GM23248 (cell line): ENCODE measurements around a stretch of chr14.

- RAMPAGE, long total RNA, result no peak
These were observed 1098.6 kb downstream of the BCL11B start for GRCh38 chr14:98173263-98173895.

DNA sequence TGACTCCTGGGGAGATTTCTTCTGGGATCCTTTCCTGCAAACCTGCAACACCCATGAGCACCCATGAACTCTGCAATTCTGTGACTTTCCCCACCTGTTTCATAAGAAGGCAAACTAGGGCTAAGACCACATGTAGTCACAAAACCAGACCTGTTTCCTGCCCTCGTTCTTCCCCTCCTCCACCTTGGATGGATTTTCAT is 1084.7 kb downstream of the BCL11B start:
- RAMPAGE, long total RNA, result no peak

DNA sequence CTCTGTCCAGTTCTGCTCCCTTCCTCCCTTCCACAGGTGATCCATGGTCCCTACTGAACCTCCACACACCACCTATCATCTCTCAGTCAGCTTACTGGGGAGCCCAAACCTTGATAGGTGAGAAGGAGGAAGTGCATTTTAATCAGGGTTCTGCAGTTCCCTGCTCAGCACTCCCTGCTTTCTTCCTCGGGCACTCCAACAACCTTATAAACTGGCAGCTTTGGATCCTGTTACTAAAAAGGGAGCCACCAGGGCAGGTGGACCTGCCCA is 664.6 kb downstream of the BCL11B start:
- RAMPAGE, long total RNA, result no peak

- RAMPAGE, long total RNA, result no peak
These were observed 33.9 kb downstream of the BCL11B start for GRCh38 chr14:99238089-99238598.

DNA sequence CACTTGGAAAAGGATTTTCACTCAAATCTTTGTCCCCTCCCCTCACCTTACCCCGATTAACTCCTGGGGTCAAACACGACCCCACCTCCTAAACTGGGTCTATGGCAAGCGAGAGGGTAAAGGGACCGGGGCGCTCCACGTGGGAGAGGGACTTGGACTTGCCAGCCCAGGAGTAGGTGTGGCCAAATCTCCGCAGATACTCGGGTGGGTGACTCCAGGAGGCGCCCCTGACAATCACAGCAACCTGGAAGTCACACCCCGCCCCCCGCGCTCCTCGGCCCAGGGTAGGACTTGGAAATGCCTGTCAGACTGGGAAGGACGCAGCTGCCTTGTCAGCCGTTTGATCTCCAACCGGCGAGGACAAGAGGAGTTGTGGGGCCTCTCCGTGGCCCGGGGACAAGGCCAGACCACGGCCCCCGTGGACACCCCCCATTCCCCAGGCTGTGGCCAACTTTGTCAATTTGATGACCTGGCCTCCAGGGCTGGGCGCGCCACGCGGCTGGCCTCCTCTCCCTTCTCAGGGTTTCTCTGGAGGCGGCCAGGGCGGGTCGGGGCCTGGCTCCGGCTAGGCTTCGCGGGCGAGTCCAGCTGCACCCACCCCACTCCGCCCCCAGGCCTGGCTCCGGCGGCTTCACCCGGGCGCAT is 1.1 kb upstream of the BCL11B start:
- RAMPAGE, long total RNA, result no peak

- RAMPAGE, long total RNA, result no peak
These were observed 68.0 kb downstream of the SETD3 start for GRCh38 chr14:99412591-99413117.

GRCh38 chr14:99506519-99506802 is 25.3 kb downstream of the CCNK start:
- RAMPAGE, long total RNA, result no peak

- RAMPAGE, long total RNA, result no peak
These were observed 58.9 kb downstream of the CCDC85C start for GRCh38 chr14:99544896-99545657.

DNA sequence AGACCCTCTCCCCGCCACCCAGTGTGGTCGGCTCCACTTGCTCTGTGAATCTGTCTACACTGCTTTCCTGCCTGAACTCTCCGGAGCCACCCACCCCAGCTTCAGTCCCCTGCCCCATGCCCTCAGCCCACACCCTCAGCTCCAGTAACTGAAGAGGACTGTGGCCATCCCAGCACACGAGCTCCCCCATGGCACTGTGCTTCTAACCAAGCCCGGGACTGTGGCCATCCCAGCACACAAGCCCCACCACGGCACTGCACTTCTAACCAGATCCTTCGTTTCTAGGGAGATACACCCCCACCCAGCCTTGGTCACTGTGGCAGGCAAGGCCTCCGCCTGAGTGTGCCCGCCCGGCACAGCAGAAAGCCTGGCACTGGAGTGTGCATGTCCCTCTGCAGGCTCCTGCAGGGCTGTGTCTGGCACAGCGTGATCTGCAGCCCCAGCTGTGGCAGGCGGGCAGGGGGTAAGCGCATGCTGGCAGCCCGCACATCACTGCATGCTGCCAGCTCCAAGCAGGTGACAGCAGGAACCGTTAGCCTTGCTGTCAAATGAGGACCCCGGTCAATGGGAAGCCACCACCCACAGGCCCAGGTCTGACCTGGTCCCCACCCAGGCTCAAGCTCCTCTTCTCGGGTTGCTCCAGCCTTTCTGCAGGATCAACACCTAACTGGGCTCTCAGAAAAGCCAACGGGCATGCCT is 49.8 kb downstream of the CCDC85C start:
- RAMPAGE, long total RNA, result no peak

- RAMPAGE, long total RNA, result no peak
These were observed 2.6 kb downstream of the CCDC85C start for GRCh38 chr14:99601290-99601924.

GRCh38 chr14:99729953-99730481 is 45.9 kb downstream of the CYP46A1 start:
- RAMPAGE, long total RNA, result no peak

DNA sequence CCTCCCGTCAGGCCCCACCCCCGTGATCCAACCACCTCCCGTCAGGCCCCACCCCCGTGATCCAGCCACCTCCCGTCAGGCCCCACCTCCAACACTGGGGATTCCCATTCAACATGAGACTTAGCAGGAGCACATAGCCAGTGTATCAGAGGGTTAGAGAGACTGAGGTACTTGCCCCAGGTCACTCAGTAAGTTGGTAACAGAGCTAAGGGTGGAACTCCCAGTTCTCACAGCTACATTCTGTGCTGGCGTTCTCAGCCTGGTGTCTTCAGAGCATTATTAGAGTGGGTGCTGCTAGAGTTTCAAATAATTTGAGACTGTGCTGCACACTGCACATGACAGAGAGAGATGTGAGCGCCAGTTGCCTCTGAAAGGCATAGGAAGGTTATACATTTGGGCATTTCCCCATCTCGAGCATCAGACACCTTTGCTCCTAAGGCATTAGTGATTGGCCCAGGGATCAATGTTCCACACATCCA is 115.8 kb upstream of the EVL start:
- RAMPAGE, long total RNA, result no peak

DNA sequence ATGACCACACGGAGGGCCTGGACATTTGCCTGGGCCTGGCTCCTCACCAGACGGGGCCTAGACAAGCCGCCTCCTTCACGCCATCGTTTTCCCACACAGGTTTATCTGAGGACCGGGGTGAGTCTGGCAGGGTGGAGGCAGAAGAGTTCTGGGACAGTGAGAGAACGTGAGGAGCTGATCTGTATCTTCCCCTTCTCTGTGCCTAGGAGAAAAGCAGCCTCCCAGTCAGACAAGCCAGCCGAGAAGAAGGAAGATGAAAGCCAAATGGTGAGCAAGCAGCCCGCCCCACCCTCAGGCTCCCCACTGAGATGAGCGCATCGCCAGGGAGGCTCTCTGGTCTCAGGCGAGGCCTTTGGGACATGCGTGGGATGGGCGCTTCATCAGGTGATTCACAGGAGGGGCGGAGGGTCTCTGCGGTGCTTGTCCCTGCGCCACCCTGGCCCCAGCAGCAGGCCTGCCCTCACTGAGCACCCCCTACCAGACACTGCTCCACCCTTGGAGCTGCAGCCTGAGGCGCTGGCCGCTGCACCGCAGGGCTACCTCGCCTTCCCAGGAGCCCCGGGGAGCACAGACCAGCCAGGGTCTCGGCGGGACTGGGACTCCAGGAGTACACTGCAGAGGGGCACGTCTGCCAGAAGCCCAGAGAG is 26.8 kb downstream of the DEGS2 start:
- RAMPAGE, long total RNA, result no peak

GRCh38 chr14:100213420-100214602 is 25.1 kb upstream of the YY1 start:
- RAMPAGE, long total RNA, result no peak

- RAMPAGE, long total RNA, result no peak
These were observed 24.4 kb upstream of the YY1 start for GRCh38 chr14:100214603-100214851.

DNA sequence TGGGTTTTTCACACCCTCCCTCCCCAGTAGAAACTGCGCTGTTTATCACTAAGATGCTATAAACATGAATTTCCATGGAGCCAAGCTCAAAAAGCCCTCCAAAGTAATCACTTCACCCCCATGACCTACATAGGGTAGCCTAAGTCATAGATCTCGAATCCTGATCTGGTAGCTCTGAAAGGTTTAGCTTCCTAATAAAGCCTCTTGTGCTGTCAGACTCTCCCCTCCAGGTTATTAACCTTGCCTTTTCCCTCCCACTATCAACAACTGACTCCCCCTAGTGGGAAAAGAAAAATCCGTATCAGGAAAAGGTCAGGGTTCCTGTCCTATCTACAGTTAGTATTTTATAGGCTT is 7.8 kb downstream of the YY1 start:
- RAMPAGE, long total RNA, result no peak

DNA sequence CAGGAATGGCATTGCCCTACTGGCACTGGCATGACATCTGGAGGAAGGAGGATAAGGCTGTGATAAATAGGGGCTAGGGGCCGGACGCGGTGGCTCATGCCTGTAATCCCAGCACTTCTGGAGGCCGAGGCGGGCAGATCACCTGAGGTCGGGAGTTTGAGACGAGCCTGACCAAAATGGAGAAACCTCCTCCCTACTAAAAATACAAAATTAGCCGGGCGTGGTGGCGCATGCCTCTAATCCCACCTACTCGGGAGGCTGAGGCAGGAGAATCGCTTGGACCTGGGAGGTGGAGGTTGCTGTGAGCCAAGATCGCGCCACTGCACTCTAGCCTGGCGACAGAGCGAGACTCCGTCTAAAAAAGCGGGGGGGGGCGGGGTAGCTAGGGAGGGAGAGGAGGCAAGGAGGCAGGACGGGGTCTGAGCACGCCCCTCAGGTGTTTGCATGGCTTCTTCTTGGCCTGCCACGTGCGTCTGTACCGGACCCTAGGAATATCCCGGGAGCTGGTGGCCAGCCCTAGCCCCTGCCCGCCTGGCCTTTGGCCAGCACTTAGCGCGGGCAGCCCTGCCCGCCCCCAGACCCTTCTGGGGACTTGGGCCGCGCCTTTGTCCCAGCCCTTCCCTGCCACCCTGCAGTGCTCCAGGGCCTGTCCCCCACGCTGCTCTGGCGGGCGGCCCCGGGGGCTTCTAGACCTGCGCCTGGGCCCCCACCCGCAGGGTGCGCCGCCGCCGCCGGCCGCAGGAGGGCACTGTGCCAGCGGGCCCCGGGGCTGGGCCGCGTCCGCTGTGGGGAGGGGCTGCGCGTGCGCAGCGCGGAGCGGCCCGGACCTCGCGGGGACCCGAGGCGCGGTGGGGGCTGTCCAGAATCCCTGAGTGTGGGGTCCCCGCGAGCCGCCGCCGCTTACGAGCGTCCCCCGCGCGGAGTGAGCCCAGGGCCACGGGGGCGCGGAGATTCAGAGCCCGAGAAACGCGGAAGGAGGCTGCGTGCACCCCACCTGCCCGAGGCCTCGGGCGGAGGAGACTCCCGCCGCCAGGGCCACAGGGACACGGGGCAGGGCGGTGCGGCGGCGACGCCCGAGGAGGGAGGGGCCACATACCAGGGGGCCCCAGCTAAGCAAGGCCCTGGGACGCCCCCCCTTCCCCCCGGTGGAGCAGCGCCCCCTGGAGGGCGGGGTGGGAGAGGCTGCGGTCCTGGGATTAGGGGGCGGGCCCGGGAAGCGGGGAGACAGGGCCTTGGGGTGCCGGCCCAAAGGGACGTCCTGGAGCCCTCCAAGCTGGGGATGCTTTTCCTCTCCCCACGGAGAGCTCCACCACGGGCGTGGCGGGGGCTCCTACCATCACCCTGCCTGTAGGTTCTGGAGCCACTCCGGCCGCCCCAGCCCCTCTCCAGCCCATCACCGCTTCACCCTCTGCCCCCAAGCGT is 21.1 kb downstream of the SLC25A29 start:
- RAMPAGE, long total RNA, result no peak

GRCh38 chr14:100305205-100306183 is 750 bp downstream of the SLC25A29 start:
- RAMPAGE, long total RNA, result no peak

DNA sequence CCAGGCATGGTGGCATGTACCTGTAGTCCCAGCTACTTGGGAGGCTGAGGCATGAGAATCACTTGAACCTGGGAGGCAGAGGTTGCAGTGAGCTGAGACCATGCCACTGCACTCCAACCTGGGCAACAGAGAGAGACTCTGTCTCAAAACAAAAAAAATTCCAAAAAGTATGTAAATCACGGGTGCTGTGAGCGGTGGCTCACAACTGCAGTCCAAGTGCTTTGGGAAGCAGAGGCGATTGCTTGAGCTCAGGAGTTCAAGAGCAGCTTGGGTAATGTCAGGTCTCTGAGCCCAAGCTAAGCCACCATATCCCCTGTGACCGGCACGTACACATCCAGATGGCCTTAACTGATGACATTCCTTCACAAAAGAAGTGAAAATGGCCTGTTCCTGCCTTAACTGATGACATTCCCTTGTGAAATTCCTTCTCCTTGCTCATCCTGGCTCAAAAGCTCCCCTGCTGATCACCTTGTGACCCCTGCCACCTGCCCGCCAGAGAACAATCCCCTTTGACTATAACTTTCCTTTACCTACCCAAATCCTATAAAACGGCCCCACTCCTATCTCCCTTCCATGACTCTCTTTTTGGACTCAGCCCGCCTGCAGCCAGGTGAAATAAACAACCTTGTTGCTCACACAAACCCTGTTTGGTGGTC is 3.4 kb downstream of the WARS1 start:
- RAMPAGE, long total RNA, result no peak

DNA sequence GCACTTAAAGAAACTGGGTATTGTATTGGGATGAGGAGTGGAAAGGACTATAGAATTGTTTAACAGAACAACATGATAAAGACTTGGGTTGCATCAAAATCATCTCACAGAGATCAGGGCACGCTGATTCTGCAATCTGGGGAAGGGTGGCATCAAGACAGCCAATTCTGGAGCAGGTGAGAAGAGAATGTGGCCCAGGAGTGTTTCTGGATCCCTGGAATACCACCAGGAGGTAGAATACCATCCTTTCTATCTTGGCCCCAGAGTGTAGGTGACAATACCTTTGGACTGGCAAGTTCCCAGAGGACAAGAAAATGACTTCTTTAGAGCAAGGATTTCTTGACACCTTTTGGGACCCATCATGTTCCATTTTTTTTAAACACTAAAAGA is 657 bp downstream of the WARS1 start:
- RAMPAGE, long total RNA, result no peak